Mesenchymal stem cell of the bone marrow (primary cell): ENCODE measurements around the gene GSDME.

- CAGE, long polyA plus RNA = no peak
These were observed 7.4 kb downstream of the IGF2BP3 start for GRCh38 chr7:23462658-23463615.

DNA sequence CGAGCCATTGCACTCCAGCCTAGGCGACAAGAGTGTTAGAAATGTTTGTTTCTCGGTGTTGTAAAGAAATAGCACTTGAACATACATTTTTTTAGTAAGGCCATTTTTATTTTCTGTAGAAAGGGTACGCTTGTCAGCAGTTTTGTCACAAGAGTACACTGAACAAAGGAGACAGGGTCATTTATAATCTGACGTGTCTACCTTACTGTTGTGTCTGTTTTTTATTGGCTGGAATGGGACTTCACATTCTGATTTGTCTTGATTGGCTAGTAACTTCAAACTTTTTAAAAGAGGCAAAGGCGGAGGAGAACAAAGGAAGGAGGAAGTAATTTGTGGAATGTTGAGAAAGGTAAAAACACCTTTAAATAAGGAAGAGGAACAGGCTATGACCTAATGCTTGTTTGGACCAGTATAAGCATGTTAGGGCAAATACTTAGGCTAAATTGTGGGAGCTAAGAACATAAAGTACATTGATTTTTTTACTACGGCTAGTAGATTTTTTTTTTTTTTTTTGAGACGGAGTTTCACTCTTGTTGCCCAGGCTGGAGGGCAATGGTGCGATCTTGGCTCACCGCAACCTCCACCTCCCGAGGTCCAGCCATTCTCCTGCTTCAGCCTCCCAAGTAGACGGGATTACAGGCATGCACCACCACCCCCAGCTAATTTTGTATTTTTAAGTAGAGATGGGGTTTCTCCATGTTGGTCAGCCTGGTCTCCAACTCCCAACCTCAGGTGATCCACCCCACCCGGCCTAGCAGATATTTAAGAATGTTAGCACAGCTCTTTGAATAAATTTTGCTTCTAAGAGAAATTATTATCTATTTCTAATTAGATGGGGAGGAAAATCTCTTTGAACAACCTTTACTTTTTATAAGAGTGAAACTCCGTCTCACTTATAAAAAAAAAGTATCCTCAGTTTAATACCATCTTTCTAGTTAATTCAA lies 17.9 kb downstream of the TRA2A start:
- CAGE, long polyA plus RNA = no peak

DNA sequence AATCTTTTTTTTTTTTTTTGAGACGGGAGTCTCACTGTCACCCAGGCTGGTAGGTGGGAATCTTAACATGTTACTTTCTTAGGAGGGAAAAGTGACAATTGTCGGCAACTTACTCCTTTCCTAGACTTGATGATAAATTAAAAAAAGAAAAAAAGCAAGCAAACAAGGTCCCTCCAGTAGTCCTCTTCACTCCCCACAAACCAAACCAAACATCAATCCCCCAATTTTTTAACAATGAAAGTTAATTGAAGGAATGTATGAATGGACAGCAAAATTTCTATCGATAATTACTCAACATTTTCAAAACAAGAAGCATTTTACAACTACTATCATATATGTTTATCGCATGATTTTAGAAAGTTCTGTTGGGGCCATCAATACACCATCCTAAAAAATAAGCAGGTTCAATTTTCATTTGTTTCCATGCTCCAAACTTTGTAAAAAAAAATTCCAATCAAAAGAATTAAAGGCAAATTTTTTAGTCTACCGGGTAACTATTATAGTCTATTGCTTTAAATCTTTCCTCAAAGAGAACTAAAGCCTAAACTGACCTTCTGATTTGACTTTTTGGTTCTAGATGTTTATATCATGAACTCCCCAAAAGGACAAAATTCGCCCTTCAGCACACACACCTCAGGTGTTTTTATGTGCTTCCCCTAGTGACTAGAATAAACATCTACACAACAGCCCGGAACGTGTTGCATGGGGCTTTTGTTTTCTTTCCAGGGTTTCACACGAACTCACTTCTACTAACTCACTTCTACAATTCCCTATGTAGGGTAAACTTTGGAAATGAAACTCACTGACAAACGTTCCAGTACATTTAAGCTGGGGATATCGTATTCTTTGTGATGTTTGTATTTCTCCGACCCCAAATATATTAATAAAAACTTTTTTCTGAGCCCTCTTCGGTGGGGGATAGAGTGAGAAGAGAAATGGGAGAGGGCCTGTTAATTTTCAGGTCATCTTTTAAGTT lies 1.6 kb downstream of the TRA2A start:
- CAGE, long polyA plus RNA = no peak

DNA sequence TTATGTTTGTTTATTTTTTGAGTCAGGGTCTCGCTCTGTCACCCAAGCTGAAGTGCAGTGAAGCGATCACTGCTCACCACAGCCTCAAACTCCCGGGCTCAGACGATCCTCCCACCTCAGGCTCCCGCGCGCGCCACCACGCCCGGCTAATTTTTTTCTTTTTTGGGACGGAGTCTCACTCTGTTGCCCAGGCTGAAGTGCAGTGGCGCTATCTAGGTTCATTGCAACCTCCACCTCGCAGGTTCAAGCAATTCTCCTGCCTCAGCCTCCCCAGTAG lies 472 bp upstream of the TRA2A start:
- CAGE, long polyA plus RNA = no peak

- CAGE, long polyA plus RNA = no peak
These were observed 957 bp upstream of the PALS2 start for GRCh38 chr7:24572143-24572847.

GRCh38 chr7:24756585-24757722 lies at the start of gene GSDME:
TSS of gene GSDME (minus strand) at chr7:24757464.
- CAGE, long polyA plus RNA = no peak

GRCh38 chr7:24778745-24779395 lies 21.6 kb upstream of the GSDME start:
- CAGE, long polyA plus RNA = no peak

DNA sequence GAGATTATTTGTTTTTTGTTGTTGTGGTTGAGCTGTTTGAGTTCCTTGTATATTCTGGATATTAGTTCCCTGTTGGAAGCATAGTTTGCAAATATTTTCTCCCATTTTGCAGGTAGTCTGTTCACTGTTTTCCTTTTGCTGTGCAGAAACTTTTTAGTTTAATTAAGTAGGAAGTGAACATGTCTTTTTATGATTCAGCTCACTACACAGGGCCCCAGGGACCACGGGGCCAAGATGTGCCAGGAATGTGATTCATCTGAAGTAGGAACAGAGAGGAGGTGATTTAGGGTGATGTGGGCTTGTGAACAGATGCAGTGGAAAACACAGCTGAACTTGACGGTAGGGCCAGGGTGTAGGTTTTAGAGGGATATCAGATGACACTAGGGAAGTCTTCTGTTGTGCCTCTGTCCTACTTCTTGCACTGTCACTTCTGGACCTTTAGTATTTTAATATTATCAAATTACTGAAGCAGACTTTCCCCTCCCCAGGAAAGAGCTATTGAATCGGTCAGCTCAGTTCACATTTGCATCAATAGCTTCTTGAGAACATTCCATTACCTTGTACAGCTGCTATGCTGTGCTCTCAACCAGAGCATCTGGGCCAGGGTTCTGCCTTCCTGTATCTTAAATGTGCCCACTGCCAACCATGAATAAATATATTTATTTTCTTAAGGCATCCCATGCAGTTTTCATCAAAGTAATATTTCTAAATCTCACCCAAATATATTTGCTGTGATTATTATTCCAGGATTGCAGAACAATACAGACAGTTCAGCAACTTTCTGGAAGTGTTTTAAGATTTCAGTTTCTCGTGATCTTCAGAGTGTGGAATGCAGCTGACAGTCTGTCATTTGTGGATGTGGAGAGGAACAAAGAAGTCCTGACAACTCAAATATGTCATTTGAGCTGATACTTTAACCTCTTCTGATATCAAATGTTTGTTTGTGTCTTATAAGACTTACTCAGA lies 96.8 kb downstream of the OSBPL3 start:
- CAGE, long polyA plus RNA = no peak

GRCh38 chr7:24895986-24896780 lies 83.8 kb downstream of the OSBPL3 start:
- CAGE, long polyA plus RNA = no peak

- CAGE, long polyA plus RNA = no peak
These were observed 5.7 kb downstream of the CYCS start for GRCh38 chr7:25119331-25119854.

- CAGE, long polyA plus RNA = no peak
These were observed 396.5 kb upstream of the NPVF start for GRCh38 chr7:25624735-25625322.

- CAGE, long polyA plus RNA = no peak
These were observed 408.1 kb upstream of the NFE2L3 start for GRCh38 chr7:25743549-25744588.

GRCh38 chr7:25787235-25788023 lies 364.6 kb upstream of the NFE2L3 start:
- CAGE, long polyA plus RNA = no peak

DNA sequence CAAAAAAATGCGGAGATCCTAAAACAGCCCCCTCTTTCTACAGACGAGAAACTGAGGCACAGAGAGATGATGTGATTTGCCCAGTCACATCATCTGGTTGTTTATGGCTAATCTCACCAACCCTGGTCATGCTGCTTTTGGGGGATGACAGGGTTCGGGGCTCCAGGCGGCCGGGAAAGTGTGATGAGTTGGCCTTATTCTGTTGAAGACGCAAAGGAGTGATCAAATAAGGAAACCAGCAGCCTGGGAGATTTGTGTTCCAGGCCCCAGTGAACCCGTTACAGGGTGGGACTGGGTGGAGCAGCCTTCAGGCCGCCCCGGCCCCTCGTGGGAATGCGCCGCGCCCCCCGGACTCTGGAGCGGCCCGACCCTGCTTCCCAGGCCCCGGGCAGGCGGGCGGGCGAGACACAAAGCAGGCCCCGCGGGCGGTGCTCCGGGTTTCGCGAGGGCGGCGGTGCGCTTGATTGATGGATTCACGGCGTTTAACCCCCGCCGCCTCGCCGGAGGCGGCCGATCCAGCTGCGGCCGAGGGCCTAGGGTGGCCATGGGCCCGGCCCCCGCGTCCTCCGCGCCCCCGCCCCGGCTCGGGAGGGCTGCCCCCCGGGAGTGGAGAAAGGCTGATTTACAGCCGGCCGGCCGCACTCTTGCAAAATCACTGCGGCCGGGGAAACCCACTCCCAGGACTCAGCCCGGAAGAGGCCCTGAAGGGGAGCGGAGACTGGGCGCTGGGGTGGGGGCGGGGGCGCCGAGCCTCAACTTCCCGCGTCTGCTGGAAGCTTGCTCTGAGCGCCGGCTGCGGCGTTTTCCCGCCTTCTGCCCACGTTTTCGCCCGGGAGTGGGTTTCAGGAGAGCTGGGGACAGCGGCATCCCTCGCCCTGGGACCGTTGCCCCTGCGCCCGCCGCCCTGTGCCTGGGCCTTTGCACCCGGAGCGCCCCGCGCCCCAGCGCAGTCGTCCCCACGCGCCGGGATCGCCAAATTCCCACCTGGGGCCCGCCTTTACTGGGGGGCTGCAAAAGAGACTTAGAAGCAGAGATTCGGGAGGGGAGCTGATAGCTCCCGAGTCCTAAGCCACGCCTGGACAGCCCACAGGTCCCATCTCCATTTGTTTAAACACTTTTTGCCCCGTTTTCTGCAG lies 299.6 kb upstream of the NFE2L3 start:
- CAGE, long polyA plus RNA = no peak

- CAGE, long polyA plus RNA = no peak
These were observed 289.4 kb upstream of the NFE2L3 start for GRCh38 chr7:25862510-25863115.

GRCh38 chr7:25914052-25914475 lies 237.9 kb upstream of the NFE2L3 start:
- CAGE, long polyA plus RNA = no peak

GRCh38 chr7:25947612-25948838 lies 204.0 kb upstream of the NFE2L3 start:
- CAGE, long polyA plus RNA = no peak

DNA sequence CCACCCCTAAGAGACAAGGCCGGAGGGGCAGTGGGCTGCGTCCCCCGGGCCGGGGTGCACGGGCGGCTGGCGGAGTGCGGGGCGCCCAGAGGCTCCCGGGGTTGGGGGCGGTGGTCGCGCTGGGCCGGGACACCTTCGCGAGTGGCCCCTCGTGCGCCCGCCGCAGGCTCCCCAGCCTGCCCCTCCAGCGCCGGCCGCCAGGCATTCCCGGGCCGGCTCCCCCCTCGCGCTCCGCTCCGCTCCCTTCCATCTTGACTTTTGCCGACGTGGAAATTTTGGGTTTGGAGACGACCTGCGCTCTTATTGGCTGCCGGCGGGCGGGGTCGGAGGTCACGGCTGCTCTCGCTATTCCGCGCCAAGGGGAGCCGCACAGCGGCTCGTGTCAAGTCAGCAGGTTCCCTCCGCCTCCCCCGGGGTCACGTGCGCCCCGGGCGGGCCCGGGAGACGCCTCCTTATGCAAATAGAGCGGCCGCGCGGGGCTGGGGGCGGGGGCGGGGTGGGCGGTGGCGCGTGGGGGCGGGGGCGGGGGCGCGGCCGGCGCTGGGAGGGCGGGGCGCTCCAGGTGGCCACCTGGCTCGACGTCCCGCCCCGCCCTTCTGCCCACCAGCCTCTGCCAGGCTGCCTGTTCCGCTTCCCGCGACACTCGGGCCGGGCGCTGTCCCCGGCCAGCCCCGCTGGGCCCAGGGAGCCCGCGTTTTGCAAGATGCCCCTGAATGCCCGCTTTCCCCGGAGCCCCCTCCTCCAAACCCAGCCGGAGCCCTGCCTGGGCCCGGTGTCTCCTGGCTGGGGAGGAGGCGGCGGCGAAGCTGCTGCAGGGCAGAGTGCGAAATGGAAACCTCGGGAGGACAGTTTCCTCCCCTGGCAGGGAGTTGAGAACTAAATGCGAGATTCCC lies 200.9 kb upstream of the NFE2L3 start:
- CAGE, long polyA plus RNA = no peak

DNA sequence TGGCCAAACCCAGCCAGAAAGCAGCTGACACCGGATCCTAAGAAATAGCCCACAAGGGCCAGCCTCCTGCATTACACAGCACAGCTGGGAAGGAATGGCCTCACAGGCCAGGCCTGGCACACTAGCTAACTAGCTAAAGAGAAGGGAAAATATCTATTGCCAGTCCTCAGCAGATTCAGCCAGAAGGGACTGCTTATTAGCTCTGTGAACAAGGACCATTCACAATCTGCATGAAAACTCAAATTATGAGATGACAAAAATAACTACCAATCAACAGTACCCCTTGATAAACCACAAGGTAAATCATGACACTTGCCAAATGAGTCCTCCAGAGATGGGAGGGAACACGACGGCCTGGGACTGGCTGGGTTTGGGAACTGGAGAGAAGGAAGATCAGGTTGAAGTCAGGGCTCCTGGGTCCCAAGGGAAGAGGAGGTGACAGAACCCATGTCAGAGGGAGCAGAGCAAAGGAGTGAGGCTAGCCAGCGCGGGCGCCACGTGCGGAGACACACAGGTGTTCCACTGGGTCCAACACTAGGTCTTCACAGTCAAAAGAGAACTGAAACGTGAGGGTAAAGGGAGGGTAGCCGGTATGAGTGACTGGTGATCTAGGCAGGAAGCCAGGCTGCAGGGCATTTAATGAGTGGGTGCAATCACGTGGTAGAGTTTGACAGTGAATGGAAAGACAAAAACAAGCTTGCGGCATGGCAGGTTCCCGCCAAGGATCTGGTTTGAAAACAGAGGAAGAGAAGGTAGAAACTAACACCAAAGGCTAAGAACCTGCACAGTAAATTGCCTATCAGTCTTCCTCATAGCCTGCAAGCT lies 184.1 kb upstream of the NFE2L3 start:
- CAGE, long polyA plus RNA = no peak

DNA sequence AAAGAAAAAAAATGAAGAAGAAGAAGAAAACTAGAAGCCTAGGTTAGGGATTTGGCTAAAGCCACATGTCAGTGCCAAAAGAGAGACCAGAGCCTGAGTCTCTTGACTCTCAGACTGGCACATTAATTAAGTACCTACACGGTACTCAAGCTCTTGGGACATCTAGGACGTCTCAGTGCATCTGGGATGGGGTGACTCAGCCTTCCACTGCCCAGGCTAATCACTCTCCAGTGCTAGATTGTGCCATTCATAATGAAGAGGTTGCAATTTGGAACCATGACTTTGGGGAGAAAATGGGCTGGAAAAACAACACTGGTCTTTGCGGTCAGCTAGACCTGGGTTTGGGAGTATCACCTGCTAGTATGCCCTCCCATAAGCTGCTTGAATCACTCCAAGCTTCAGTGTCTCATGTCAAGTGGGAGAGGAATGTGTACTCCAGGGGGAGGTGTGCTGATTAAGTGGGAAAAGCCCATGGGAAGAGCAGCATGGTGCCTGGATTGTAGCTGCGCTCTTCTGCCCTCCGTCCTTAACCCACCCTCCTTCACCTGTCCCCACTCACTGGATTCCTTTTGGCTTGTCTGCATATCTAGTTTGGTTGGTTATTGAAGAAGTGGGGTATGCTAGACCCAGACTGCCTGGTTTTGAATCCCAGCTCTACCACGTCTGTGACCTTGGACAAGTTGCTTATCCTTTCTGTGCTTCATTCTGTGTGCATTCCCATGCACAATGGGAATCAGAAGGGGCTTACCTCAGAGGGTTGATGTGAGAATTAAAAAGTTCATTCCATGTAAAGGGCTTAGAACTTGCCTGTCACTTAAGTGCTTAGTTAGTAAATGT lies 3.7 kb downstream of the NFE2L3 start:
- CAGE, long polyA plus RNA = no peak